ENCODE data around the genes CLDN12, PTTG1IP2, MTERF1 and AKAP9.

GRCh38 chr7:90210404-90210833 is 1.1 kb upstream of the STEAP2 start:
- RRBS, result no CpG with 5 or more reads among the region's 6 CpGs

DNA sequence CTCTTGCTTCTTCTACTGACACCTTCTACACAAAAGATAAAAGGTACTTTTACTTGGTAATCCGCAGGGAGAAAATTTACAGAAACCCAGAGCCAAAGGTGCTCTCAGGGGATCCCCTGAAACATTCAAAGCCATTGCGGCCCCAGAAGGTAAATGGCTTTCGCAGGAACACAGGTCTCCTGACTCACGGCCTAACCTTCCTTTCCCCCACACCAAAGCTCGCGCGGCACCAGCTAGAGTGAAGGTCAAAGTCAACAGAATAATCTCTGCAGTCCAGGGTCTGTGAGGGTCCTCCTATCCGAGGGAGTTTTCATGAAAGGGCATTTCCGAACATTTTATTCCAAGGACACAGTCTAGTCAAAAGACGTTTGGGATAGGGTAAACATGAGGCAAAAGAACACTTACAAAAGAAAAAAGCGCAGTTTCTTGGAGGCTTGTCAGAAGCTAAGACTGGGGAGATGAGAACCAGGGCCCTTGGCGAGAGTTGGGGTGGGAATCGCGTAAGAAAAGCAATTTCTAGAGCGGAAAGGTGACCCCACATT is 574 bp upstream of the STEAP2 start:
- RRBS, result no CpG with 5 or more reads among the region's 15 CpGs

- RRBS, result no CpG with 5 or more reads among the region's 4 CpGs
Measured at GRCh38 chr7:90250638-90251779, 6.0 kb downstream of the CFAP69 start.

DNA sequence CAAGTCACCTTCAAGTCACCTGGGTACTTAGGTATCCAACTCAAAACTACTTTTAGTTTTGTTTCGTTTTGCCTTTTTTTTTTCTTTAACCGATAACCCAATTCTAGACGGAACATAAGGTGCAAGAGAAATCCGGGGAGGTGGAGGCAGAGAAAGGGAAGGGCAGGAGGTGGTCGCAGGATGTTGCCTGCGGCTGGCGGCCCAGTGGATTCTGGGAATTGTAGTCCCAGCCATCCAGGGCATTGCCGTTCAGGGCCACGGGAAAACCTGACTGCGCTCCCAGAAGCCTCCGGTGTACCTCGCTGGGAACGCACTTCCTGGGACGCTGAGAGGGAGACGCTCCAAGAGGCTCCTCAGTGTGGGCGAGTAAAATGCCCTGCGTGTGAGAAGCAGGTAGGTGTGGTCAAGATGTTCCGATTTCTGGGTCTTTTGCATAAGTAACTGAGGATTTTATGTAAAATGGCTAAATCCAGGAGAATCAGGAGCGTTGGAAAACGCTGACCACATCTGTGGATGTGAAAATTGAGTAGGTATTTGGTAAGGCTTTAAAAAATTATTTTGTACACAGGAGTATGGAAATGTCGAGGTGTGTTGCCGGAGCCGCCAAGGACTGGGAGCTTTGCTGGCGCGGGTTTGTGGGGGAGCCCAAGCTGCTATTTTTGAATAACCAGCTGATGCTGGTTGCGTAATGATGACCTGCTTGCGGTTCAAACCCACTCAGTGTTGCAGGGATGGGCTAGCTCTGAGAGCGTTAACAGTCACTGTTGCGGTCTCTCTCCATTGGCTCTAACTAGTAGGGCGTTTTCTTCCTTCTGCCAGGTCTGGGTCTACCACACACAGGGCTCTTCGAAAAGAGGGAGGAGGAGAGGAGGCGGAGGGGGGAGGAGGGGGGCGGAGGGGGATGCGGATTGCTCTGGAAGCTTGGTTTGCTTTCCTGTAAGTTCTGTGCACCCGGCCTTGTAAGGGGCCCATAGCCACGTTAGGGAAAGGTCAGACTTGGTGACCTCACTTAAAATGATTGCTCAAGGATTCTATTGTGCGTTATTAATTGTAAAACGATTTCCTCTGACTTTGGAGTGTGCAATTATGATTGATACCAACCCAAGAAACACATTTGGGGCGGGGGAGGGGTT is at the start of gene CLDN12:
Gene CLDN12 (plus strand): TSS at position 305 of the 1,133 bp plus-strand sequence.
- RRBS, result no CpG with 5 or more reads among the region's 39 CpGs

- RRBS, result no CpG with 5 or more reads among the region's 4 CpGs
Measured at GRCh38 chr7:90469326-90469776, at the start of gene PTTG1IP2. Gene PTTG1IP2 (plus strand): TSS chr7:90469639.

DNA sequence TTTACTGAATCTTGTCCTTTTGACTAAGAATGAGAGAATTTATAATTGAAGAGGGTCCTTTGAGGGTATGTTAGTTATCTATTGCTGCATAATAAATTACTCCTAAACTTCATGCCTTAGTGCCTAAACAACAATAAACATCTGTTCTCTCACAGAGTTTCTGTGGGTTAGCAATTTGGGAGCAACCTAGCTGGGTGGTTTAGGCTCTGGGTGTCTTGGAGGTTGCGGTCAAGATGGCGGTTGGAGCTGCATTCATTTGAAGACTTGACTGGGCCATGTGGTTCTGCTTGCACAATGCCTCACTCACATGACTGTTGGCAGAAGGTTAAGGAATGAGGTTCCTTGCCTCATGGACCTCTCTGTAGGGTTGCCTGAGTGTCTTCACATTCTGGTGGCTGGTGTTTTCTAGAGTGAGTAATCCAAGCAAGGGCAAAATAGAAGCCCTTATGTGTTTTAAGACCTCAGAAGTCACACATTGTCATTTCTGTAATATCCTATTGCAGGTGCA is 51.9 kb downstream of the CDK14 start:
- RRBS, result no CpG with 5 or more reads among the region's 2 CpGs

GRCh38 chr7:91082135-91082436 is 182.1 kb upstream of the FZD1 start:
- RRBS, result no CpG with 5 or more reads among the region's 3 CpGs

GRCh38 chr7:91880372-91881316 is at the start of gene MTERF1:
Gene MTERF1 (minus strand): TSS chr7:91880702.
- RRBS, result 5% methylated on average over 3 of the region's 45 CpGs

GRCh38 chr7:91939439-91939867 is 1.2 kb upstream of the AKAP9 start:
- RRBS, result no CpG with 5 or more reads among the region's 6 CpGs

DNA sequence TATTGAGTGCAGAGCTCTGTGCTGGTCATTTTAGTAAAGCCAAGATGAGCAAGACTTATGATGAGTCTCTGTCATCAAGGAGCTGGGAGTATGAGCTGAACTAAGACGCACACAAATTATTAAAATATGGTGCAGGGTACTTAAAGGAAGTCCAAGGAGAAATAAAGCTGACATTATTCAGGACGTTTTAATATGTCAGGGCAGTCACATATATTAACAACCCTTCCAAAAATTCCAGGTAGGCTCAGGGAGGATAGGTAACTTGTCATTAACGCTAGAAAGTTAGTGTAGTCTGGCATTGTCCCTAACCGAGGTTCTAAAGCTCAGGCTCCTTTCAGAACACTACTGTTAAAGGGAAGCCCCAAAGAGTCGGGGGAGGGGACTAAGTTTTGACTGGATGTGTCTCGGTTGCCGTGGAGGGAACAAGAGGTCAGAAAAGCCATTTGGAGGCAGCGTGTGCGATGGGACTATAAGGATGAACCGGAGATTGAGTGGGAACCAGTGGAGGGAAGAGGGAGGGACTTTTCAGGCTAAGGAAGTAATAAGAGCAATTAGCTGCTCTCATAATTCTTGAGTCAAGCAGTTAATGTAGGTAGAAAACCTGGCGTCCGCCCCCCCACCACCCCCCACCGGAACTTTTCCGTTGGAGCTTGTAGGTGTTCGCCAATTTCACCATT is 656 bp upstream of the AKAP9 start:
- RRBS, result no CpG with 5 or more reads among the region's 15 CpGs

- RRBS, result no CpG with 5 or more reads among the region's 62 CpGs
Measured at GRCh38 chr7:91940545-91941419, at the start of gene AKAP9. Gene AKAP9 (plus strand): TSS chr7:91940862.

- RRBS, result no CpG with 5 or more reads among the region's 2 CpGs
Measured at GRCh38 chr7:91952853-91953396, 12.3 kb downstream of the AKAP9 start.

GRCh38 chr7:91992016-91992249 is 51.3 kb downstream of the AKAP9 start:
- RRBS, result no CpG with 5 or more reads among the region's 2 CpGs

DNA sequence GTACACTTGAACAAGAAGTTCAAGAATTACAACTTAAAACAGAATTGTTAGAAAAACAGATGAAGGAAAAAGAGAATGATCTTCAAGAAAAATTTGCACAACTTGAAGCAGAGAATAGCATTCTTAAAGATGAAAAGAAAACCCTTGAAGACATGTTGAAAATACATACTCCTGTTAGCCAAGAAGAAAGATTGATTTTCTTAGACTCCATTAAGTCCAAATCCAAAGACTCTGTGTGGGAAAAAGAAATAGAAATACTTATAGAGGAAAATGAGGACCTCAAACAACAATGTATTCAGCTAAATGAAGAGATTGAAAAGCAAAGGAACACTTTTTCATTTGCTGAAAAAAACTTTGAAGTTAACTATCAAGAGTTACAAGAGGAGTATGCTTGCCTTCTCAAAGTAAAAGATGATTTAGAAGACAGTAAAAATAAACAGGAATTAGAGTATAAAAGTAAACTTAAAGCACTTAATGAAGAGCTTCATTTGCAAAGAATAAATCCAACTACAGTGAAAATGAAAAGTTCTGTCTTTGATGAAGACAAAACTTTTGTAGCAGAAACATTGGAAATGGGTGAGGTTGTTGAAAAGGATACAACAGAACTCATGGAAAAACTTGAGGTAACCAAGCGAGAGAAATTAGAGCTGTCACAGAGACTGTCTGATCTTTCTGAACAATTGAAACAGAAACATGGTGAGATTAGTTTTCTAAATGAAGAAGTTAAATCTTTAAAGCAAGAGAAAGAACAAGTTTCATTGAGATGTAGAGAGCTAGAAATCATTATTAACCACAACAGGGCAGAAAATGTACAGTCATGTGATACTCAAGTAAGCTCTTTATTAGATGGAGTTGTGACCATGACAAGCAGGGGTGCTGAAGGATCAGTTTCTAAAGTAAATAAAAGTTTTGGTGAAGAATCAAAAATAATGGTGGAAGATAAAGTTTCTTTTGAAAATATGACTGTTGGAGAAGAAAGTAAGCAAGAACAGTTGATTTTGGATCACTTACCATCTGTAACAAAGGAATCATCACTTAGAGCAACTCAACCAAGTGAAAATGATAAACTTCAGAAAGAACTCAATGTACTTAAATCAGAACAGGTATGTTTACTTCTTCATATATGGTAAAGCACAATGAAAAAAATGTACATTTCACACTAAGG is 61.9 kb downstream of the AKAP9 start:
- RRBS, result no CpG with 5 or more reads among the region's 1 CpG

DNA sequence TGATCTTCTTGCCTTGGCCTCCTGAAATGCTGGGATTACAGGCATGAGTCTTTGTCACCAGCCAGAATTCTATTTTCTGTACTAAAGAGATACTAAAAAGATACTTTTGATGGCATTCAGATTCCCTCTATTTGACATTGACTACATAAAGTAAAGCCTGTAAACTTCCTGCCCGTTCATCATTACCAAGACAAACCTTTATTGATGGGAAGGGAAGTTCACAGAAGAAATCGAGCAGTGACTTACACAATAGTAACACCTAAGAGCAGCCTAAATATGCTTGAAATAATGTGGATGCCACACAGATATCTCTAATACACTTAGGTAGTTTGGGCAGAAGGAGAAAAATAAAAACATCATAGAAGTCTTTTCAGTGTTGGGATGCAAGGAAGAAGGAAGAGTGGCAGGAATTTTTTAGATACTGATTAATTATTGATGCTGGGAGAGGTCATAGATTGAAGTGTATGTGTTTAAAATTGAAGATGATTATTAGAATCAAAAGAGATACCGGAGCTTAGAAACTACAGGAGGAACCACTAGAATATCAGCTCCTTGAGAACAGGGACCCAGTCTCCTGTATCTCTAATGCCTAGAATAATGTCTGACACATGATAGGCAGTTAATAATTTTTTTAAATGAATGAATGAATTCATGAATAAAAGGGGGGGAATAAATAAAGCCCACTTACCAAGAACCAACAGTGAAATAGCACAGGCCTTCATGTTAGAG is 65.9 kb downstream of the AKAP9 start:
- RRBS, result no CpG with 5 or more reads among the region's 3 CpGs

GRCh38 chr7:92188236-92188863 is 9.4 kb upstream of the LRRD1 start:
- RRBS, result no CpG with 5 or more reads among the region's 16 CpGs

DNA sequence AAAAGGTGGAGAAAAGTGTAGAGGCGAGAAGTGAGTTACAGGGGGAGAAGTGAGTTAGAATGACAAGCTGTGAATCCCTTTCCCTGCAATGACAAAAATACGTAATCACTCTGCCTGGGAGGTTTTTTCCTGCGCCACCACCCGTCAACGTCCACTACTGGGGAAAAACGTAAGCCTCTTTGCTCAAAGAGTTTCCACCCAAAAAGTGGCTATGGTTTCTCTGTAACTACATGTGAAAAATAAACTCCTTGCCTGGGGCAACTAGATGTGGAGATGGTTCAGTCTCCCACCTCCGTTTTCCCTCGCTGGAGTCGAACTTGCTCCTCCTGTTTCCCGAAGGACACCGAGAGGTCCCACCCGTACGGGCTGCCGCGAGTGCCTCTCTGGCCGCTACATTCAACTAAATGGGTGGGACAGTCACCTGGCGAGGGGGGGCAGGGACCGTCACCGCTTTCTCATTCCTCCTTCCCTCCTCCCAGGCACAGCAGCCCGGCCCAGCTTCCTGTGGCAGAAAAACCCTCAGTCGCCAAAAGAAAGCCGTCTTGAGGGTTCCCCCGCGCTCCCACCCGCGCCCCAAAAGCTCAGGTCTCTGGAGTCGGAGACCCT is 436 bp downstream of the KRIT1 start:
- RRBS, result no CpG with 5 or more reads among the region's 27 CpGs

DNA sequence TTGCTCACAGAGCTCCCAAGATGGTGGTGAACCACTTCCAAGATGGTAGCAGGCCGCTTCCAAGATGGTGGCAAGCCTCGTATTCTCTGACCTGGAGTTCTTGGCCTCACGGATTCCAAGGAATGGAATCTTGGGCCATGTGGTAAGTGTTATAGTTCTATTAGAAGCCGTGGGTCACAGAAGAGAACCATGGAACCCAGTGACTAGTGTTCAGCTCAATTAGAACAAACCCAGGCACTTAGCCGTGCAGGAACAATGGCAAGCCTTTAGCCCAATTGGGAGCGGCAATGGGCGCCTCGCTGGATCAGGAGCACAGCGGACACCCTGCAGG is 352 bp downstream of the ERVW-1 start:
- RRBS, result no CpG with 5 or more reads among the region's 9 CpGs

- RRBS, result no CpG with 5 or more reads among the region's 2 CpGs
Measured at GRCh38 chr7:92532365-92532685, 3.7 kb downstream of the RBM48 start.

DNA sequence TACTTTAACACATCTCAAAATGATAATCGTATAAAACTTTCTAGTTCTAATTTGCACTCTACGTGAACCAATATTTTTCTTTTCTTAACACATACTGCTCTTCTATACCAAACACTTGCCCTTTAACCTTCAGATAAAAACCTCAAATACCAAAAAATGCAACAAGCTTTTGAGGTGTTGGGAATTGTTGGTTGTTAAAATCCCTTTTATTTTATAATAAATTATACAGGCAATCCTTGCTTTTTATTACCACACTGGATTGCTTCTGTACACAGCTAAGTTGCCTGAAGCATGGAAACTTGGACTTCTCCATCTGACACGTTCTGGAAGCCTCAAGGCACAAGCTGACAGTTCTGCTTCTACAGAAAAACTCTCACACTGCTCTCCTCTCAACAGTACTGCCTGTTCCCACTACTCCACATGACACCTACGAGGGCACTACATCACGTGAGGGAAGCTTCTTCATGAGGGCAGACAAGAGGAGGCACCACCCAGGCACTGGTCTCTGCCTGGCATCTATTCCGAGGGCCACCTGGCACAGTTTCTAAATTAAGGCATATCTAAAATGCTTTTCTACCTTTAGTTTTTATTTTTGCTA is 16.7 kb upstream of the FAM133B start:
- RRBS, result no CpG with 5 or more reads among the region's 6 CpGs

Data from non-pigmented ciliary epithelial cell (primary cell).